H7 (cell line): ENCODE measurements around a stretch of chr1.

- RAMPAGE, long total RNA: no peak
Measured at GRCh38 chr1:111476611-111477453, 3.0 kb downstream of the C1orf162 start.

GRCh38 chr1:111489245-111489550, 14.2 kb downstream of the ADORA3 start:
- RAMPAGE, long total RNA: no peak

GRCh38 chr1:111505585-111506344, 2.3 kb upstream of the ADORA3 start:
- RAMPAGE, long total RNA: no peak

GRCh38 chr1:111507268-111508243, 4.1 kb upstream of the ADORA3 start:
- RAMPAGE, long total RNA: no peak

- RAMPAGE, long total RNA: no peak
Measured at GRCh38 chr1:111541459-111542689, 38.4 kb upstream of the ADORA3 start.

DNA sequence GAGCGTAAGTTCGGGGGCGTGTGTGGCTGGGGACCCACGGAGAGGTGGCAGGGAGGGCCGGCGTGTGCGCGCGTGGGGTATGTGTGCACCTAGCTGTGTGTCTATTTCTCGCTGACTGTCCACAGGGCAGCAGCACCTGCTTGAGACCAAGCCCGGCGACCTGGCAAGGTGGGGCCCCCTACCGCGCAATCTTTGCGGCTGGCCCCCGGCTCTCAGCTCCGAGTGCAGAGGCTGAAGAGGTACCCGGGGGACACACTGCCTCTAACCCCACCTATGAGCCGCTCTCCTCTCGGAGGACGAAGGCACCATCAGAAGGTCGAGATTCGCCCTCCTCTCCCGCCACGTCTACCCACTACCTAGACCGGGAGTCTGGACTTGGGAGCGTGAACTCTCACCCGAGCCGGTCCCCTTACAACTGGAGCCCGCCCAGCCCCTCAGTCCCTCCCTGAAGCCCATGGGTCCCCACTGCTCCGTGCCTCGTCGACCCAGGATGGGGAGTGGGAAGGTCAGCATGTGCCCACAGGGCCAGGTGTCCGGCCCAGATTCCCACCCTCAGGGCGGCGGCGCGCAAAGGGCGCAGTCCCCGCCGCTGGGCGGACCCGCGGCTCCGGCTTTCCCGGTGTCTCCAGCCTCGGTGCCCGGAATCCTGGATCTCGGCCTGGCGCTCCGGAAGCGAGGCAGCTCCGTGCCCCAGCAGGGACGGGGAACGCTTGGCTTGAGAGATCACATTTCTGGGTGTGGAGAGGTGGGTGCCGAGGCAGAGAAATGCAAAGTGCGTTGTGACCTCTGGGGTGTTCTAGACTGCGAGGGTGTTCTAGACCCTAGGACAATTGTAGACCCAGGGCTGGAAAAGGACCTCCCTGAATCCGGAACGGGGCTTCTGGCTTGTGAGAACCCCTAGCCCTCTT, 1.2 kb upstream of the KCND3 start:
- RAMPAGE, long total RNA: no peak

- RAMPAGE, long total RNA: no peak
Measured at GRCh38 chr1:112395032-112395741, 827 bp upstream of the CTTNBP2NL start.

GRCh38 chr1:112429751-112430178, 33.8 kb downstream of the CTTNBP2NL start:
- RAMPAGE, long total RNA: no peak

- RAMPAGE, long total RNA: no peak
Measured at GRCh38 chr1:112465068-112465909, 43.5 kb upstream of the WNT2B start.

- RAMPAGE, long total RNA: no peak
Measured at GRCh38 chr1:112493301-112493713, 15.5 kb upstream of the WNT2B start.

DNA sequence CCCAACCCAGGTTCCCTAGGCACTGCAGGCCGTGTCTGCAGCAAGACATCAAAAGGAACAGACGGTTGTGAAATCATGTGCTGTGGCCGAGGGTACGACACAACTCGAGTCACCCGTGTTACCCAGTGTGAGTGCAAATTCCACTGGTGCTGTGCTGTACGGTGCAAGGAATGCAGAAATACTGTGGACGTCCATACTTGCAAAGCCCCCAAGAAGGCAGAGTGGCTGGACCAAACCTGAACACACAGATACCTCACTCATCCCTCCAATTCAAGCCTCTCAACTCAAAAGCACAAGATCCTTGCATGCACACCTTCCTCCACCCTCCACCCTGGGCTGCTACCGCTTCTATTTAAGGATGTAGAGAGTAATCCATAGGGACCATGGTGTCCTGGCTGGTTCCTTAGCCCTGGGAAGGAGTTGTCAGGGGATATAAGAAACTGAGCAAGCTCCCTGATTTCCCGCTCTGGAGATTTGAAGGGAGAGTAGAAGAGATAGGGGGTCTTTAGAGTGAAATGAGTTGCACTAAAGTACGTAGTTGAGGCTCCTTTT, 11.6 kb downstream of the WNT2B start:
- RAMPAGE, long total RNA: no peak

- RAMPAGE, long total RNA: no peak
Measured at GRCh38 chr1:112524232-112524786, 15.5 kb downstream of the WNT2B start.

- RAMPAGE, long total RNA: no peak
Measured at GRCh38 chr1:112868898-112869769, 86.9 kb downstream of the SLC16A1 start.

GRCh38 chr1:112955226-112955711, 727 bp downstream of the SLC16A1 start:
- RAMPAGE, long total RNA: no peak

DNA sequence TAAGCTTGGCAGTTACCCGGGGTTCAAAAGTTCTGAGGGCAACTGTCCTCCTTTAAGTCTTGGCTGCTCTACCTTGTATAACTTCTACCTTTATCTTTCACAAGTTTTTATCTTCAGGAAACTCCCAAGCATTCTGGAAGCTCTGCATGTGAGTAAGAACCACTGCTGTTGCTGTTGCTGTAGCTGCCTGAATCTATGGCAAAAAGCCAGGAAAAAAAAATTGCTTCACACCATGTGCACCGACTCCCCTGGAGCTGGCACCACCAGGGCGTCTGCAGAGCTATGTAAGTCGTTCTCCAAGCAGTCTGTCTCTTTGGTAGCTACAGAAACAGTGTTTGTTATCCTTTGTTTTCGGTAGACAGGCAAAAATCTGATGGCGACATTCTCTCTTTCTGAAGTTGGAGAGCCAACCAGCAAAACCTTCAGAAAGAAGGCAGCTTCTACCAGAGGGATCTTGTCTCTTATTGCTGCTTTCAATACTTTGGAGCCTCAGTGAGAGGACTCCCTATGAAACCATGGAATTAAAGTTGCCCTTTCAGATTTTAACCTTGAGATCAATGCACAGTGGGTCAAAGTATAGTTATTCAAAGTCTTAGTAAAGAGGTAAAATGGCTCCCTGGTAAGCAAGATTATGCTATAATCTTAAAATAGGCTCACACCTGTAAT, 43.0 kb upstream of the SLC16A1 start:
- RAMPAGE, long total RNA: no peak

DNA sequence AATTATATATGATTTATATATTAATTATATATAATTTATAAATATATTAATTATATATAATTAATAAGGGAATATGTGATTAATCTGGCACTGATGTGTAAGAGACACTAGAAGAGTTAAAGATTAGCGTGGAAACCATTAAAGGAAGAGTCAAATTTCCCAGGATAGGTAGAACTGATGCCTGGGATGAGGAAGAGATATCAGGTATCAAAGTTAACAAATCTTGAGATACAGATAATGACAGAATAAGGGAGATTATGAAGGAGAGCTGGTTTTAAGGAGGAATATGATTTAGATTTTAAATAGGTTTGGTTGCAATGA, 26.1 kb downstream of the MAGI3 start:
- RAMPAGE, long total RNA: no peak

- RAMPAGE, long total RNA: no peak
Measured at GRCh38 chr1:113456925-113457515, 66.7 kb downstream of the MAGI3 start.

DNA sequence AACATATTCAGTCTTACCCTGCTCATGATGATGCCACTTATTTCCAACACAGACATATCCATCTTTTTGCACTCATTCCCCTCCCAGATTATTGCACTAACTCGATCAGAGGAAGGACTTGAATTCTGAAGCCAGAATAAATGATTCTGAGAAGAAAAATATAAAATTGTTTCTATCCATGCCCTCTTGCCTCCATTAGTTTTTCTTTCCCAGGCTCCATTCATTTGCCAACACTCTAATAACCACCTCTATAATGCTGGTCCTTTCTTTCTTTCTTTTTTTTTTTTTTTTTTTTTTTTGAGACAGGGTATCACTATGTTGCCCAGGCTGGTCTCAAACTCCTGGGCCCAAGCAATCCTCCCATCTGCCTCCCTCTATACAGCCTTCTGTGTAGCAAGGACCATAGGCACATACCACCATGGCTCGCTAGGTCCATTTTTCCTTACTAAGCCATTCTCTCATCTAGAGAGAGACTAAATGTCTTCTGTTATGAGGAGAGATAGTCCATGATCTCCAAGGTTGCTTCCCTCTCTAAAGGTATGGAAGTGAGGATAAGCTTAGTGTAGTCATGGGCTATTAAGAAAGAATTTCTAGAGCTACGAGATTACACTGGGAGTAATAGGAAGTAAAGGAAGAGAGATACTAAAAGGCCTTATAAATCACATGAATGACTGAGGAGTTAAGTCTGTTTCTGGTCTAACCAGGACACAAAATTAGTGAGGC, 52.5 kb downstream of the PHTF1 start:
- RAMPAGE, long total RNA: no peak

- RAMPAGE, long total RNA: no peak
Measured at GRCh38 chr1:113794348-113795072, 17.8 kb downstream of the RSBN1 start.

- RAMPAGE, long total RNA: no peak
Measured at GRCh38 chr1:113804636-113805152, 7.6 kb downstream of the RSBN1 start.